Measurements from ENCODE around the genes MTM1, GPR50, MAGEA10, PNMA5, ZNF275 and CCNQ.

- RRBS = no CpG with 5 or more reads among the region's 5 CpGs
Measured at GRCh38 chrX:149522561-149523387, 17.7 kb upstream of the IDS start.

GRCh38 chrX:149525913-149526648, 14.7 kb upstream of the EOLA1 start:
- RRBS = no CpG with 5 or more reads among the region's 7 CpGs

DNA sequence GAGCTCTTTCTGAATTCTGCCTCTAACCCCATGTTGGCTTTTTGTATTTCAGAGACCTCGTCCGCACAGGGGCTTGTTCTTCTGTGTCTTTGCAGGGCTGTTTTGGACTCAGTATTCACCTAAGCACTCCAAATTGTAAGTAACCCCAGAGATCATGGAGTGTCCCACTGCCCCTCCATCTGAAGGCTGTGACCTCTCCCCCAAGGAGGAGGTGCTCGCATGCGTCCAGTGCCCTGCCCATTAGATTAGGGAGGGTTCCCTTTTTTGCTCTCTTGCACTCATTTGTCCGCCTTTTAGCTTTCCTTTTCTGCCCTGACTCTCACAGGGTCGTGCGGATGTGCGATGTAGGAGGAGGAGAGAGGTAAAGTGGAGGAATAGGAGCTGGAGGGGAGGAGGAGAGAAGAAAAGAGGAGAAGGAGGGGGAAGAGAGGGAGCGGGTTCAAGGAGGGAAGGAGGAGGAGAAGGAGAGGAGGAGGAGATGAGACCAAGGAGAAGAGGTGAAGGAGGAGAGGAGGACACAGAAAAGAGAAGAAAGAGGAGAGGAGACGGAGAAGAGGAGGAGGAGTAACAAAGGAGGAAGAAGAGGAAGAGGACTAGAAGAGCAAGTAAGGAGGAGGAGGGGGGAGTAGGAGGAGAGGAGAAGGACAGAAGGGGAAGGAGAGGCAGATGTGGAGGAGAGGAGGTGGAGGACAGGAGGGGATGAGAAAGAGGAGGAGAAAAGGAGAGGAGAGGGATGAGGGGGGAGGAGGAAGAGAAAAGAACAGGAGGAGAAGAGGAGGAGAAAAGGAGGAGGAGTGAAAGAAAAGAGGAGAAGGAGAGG, 5.9 kb upstream of the EOLA2 start:
- RRBS = no CpG with 5 or more reads among the region's 10 CpGs

DNA sequence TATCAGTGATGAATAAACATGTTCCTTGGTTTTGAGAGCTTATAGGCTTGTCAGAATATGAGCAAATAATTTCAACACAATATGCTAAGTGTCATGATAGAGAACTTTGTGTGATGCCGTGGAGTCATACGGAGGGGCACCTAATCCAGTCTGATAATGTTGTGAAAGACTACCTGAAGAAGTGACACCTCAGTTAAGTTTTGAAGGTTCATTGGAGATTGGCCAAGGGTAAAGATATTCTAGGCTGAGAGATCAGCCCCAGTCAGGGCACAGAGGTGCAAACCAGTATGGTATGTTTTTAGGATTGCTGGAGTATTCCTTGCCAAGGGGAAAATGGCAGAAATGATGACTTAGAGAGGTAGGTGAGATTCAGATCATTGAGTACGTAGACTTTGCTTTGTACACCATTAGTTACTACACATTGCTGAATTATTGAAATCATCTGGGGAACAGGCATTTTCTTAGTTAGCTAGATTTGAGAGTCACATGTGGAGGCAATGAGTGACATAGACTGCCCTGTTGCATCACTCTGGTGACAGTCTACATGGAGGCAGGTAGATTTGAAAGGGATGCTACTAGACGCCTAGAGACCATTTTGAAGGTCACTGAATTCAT, 33.5 kb upstream of the EOLA2 start:
- RRBS = no CpG with 5 or more reads among the region's 4 CpGs

- RRBS = no CpG with 5 or more reads among the region's 26 CpGs
Measured at GRCh38 chrX:150365856-150366902, 3.1 kb downstream of the MAMLD1 start.

DNA sequence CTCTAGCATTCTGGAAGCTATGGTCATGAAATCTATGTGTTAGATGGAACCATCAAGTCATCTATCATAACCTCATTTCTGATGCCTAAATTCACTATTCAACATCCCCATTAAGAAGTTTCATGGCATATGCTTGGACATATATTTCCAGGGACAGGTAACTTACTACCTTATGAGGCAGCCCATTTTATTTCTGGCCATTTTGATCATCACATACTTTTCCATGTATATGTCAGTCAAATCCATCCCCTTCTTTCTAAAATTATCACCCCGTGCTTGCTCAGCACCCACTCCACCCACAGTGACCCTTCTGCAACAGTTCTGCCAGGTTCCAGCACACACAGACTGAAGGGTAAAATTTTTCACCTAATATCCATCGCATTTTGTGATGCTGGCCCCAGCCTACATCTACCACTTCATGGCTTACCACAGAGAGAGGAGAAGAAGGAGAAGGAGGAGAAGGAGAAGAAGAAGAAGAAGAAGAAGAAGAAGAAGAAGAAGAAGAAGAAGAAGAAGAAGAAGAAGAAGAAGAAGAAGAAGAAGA, 34.7 kb downstream of the MAMLD1 start:
- RRBS = no CpG with 5 or more reads among the region's 2 CpGs

DNA sequence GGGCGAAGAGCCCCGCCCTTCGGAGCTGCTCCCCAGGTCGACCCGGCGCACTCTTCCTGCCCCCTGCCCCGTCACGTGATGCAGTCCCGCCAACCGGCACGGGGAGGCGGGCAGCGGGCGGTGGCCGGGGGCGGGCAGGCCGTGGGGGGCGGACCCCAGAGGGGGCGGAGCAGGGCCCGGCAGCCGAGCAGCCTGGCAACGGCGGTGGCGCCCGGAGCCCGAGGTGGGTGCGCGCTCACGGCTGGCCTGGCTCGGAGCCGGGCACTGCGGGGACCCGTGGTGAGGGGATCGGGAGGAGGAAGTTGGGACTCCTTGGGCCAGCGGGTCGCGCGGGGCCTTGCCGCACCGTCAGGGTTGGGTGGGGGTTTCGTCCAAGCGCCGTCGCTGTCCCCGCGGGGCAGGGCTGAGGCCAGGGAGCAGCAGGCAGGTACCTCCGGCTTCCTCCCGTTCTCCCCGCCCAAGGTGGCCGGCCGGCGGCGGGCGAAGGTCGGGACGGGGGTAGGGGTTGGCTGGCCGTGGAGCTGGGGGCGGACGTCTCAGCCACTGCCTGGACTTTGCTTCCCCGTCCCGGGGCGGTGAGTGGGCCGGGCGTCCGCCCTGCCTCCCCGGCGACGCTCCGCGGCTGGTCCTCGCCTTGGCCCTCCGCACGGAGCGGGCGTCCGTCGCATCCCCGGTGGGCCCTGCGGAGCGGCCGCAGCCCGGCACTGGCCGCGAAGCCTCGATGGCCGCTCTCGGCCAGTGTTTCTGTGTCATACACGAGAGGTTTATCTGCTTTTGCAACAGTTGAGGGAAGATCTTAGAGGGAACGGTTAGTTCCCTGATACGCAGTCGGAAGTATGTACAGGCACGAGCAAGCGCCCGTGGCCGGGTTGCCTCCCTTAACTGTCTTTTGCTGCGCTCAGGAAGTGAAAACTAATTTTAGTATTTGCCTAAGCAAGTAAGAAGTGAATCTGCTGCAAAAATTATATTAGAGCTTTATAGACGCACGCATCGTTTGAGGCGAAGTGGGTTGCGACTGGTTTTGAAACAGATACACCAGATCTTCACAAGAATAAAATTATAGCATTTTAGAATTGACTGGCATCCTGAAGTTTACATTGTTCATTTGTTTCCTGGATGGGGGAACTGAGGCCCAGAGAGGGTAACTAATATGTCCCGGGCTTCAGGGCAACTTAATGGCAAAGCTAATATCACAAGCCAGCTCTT, at the start of gene MTM1:
Gene MTM1 (plus strand): TSS at position 182 of the 1,206 bp plus-strand sequence.
- RRBS = 2% methylated on average over 36 of the region's 102 CpGs

DNA sequence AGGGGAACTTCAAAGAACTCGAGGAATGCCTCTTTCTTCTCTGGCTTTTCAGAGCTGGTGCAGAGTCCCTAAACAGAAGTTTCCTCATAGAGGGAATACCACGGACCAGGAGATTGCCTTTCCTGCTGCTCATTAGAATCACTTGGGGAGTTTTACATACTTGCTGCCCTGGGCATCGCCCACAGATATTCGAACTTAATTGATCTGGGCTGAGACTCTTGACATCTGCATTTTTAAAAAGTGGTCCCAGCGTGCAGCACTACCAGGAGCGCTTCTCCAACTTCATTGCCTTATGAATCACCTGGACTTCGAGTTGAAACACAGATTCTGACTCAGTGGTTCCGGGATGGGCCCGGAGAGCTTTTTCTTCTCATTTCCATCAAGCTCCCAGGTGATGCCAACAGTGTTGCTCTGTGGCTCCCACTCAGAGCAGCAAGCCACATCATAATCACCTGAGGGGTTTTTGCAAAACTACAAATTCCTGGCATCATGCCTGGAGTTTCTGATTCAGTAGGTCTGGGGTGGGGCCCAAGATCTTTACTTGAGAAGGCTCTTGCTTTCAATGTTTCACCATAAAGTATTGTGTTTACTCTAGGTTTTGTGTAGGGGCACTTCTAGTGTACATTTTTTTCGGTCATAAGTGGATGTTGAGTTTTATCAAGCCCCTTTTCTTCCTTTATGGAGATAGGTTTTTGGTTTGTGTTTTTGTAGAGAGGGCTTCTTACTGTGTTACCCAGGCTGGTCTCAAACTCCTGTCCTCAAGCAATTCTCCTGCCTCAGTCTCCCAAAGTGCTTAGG, 6.9 kb downstream of the MTM1 start:
- RRBS = no CpG with 5 or more reads among the region's 10 CpGs

GRCh38 chrX:150704661-150705692, 11.8 kb downstream of the MTMR1 start:
- RRBS = no CpG with 5 or more reads among the region's 2 CpGs

GRCh38 chrX:151176183-151176859, at the start of gene GPR50:
TSS of gene GPR50 (plus strand) at chrX:151176584.
- RRBS = 46% methylated on average over 4 of the region's 16 CpGs

GRCh38 chrX:152138017-152138747, at the start of gene MAGEA10:
TSS of gene MAGEA10 (minus strand) at chrX:152138577.
- RRBS = no CpG with 5 or more reads among the region's 34 CpGs

DNA sequence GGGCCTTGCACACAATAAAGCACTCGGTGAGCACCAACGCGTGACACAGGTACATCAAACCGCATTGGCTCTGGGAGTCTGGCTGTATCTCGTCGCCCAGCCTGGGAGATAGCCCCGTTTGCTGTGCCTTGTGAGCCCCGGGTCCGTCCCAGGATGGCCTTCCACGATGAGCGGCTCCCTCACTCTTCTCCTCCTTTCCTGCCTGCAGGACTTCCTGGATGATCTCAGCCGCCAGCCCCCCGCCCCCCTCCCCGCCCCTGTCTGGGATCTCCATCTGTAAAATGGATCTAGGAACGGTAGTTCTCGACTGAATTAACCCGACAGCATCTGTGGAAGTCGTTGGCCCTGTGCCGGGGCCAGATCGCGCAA, 524 bp upstream of the ZNF185 start:
- RRBS = 5% methylated on average over 3 of the region's 21 CpGs

DNA sequence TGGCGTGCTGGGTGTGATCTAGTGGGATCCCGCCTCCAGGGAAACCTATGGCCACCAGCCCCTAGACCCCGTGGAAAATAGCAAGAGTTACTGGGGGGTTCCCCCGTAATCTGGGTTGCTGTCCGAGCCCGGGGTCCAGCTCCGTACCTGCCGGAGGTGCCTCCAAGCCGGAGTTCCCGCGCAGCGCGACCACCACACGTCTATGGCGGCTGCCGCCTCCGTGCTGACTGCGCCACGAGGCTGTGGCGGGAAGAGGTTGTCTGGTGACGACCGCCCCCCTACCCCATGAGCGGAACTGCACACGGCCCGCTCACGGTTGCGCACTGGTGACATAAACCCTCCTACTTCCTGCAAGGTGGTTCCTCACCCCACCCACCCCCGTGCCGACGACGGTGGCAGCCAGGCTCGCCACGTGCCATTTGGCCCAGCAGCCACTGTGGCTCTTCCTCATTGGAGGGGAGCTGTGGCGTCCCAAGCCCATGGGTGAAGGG, at the start of gene PNMA5:
Gene PNMA5 (minus strand): TSS at position 231 of the 491 bp plus-strand sequence.
- RRBS = no CpG with 5 or more reads among the region's 34 CpGs

DNA sequence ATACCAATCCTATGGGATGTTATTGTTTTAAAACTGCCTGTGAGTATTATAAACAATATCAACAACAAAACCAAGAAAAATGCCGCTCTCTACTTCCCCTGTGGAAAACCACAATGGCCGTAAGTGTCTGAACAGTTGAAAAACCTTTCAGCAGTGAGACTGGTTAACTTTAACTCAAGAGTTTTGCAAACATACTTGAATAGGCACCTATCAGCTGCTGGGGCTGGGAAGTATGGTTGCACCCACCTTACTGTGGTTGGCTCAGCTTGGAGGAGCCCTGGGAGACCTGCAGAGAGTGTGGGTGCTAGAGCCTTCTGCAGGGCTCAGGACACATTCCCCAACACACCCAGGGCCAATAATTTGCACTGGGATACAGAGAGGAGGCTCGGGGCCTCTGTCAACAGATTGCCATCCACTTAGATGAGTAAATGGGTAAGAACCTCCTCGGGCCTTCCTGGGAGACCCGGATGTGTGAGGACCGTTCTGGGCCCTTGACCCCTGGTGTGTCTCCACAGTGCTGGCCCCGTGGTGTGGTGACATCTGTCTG, 40.5 kb upstream of the PWWP4 start:
- RRBS = no CpG with 5 or more reads among the region's 7 CpGs

GRCh38 chrX:153333610-153334656, at the start of gene ZNF275:
TSS of gene ZNF275 (plus strand) at chrX:153334153.
- RRBS = 2% methylated on average over 10 of the region's 91 CpGs

DNA sequence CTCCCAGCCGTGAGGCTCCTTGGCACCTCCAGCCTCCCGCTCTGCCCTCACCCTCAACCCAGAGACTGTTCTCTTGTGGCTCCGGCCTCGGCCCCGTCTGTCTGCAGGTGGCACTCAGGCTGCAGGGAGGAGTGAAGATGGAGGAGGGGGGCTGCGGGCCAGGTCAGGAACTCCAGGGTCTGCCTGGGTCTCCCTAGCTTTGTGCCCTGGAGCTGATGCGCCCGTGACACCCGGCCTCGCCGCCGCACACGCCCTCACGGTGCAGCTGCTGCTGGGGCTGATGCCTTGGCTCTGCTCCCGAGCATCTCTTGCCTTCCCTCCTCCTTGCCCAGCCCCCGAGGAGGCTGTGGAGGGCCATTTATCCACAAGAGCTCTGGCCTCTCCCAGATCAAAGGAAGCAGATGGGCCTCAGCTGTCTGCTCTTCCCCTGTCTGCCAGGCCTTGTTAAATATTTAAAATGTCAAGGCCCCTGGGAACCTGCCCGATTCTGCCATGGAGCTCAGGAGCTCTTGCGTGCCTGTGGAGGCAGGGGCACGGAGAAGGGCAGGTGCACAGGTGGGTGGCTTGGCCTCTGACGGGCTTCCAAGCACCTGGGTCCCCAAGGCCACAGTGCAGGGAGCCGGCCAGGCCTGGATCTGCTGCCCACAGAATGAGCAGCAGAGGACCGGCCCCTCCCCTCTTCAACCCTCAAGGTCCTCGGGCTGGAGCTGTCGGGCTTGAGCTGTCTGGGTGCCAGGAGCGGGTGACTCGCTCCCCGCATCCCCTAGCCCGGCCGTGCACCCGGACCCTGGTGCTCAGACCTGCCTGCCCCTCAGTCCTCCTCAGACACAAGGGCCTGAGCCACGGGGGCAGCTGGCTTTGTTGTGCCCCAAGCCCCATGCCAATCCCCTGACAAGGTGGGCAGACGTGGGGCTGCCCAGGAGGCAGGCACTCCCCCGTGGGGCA, 20.2 kb downstream of the ATP2B3 start:
- RRBS = no CpG with 5 or more reads among the region's 33 CpGs

DNA sequence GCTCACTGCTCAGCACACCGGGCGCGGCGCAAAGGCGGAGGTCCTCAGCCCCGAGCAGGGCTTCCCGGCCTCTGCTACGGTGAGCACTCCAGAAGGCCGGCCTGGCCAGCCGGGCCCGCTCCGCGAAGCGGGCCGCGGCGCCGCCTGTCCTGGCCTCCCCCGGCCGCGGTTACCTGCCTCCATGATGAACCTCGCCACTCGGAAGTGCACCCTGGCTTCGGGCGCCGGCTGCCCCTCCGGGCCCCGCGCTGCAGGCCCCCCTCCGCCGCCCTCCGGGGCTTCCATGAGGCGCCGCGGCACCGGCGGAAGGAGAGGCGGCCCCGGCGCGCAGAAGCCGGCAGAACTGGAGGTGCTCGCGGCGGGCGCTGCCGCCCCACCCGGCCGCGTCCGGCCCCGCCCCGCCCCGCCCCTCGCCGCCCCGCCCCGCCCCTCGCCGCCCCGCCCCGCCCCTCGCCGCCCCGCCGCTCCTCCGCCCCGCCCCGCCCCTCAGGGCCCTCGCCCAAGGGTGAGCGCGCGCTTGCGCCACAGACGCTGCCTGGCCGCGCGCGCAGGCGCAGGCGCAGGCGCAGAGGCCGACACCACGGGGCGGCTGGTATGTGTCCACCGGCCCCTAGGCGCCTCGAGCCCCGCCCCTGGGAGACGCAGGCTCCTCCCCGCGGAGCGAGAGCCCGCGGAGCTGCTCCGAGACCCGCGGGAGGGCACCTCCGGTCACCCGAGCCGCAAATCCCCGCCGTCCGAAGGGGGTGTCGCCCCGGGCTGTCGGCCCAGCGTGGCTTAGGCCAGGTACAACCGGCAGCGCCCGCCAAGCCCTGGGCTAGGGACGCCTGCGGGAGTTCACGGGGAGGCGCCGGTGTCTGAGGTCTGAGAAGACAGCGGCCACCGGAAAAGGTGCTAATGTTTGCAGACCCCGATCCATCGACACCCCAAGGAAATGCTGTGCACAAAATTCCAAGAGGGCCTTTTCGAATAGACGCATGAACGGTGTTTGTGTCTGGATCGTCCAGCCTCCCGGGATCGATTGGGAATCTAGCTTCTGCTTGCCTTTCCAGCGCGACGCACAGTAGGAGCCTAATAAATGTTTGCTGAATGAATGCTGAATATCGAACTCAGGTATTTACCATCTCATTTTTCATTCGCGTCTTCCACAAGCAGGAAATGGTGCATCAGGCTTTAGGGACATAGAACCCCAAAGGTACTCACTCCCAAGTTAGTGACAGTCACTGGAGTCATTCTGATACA, at the start of gene CCNQ:
Gene CCNQ (minus strand): TSS at position 351 of the 1,239 bp plus-strand sequence.
- RRBS = 2% methylated on average over 42 of the region's 132 CpGs

GRCh38 chrX:153711007-153711477, 13.1 kb downstream of the BCAP31 start:
- RRBS = no CpG with 5 or more reads among the region's 6 CpGs

DNA sequence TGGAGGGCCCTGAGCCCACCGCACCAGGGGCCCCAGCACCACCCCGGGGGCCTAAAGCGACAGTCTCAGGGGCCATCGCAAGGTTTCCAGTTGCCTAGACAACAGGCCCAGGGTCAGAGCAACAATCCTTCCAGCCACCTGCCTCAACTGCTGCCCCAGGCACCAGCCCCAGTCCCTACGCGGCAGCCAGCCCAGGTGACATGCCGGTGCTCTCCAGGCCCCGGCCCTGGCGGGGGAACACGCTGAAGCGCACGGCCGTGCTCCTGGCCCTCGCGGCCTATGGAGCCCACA, 356 bp downstream of the ABCD1 start:
- RRBS = no CpG with 5 or more reads among the region's 15 CpGs

DNA sequence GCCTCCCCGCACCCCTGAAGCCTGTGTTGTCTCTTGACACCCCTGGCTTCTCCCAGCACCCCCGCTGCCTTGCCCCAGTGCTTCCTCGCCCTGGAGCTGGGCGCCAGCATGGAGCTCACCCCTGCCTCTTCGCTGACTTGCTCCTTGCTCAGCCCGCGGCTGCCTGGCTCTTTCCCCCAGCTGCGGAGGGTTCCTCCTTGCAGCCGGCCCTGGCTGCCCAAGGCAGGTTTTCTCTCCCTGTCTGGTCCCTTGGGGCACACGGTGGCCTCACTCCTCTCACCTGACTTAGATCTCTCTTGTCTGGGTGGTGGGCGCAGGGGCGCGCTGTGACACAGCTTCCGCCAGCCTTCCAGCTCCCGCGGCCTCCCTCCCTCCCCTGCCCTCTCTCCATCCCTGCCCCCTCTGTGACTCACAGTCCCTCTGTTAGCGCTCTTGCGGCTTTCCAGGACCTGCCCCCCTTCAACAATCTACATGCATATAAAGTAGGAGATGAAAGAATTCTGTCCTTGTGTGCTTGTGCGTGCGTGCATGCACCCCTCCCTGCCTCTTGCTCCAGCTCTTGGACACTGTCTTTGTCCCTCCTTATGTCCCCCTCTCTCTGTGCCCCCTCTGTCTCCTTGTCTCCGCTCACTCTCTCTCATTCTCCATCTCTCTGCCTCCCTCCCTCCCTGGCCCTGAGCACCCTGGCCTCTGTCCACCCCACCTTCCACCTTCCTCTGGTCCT, 2.2 kb downstream of the PLXNB3 start:
- RRBS = no CpG with 5 or more reads among the region's 21 CpGs

Measured in aortic smooth muscle cell (primary cell).